ENCODE measurements around a stretch of chr2.

- RRBS, result no CpG with 5 or more reads among the region's 3 CpGs
These were observed 41.3 kb downstream of the PIKFYVE start for GRCh38 chr2:208307268-208307799.

- RRBS, result no CpG with 5 or more reads among the region's 4 CpGs
These were observed 59.8 kb upstream of the PTH2R start for GRCh38 chr2:208346810-208347273.

DNA sequence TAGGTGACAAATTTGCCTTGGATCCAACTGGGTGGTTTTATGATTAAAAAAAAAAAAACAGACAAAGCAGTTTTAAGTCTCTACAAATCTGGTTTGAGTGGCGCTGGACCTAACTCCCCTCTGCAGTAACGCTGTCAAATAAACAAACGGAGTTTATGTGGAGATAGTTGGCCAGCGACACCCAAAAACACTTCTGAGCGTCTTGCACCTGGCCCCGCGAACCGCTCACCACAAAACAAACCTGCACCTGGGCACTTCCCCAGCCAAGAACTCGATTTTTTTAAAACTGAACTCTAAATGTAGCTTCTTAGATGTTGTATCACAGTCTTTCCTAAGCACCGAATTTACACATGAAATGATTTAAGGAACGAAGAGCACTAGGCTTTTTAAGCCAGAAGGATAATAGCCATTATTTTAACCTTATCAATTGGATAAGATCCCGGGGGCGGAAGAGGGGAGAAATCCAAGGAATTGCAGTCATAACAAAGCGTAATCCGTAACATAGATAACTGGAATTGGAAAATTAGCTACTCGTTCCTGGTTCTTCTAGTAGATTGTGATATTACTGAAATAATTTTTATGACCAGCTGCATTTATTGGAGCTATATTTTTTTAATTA, 851 bp upstream of the KANSL1L start:
- RRBS, result no CpG with 5 or more reads among the region's 16 CpGs

- RRBS, result no CpG with 5 or more reads among the region's 2 CpGs
These were observed 3.9 kb downstream of the CPS1 start for GRCh38 chr2:210560342-210560696.

GRCh38 chr2:210593060-210593666, 36.8 kb downstream of the CPS1 start:
- RRBS, result no CpG with 5 or more reads among the region's 4 CpGs

DNA sequence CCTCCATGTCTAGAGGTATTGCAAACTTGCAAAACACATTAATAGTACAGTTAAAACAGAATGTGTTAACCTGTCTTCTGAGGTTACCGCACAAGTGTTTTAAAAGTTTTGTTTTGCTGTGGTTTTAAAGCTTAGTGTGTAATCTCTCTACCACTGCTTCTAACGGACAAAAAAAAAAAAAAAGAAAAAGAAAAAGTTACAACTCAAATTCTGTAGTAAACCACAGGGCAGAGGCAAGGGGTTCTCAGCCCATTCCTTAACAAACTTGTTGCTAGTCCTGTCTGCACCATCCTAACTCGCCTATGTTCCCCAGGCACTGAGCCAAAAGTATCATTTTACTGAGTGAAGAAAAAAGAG, 47.3 kb downstream of the IKZF2 start:
- RRBS, result no CpG with 5 or more reads among the region's 3 CpGs

DNA sequence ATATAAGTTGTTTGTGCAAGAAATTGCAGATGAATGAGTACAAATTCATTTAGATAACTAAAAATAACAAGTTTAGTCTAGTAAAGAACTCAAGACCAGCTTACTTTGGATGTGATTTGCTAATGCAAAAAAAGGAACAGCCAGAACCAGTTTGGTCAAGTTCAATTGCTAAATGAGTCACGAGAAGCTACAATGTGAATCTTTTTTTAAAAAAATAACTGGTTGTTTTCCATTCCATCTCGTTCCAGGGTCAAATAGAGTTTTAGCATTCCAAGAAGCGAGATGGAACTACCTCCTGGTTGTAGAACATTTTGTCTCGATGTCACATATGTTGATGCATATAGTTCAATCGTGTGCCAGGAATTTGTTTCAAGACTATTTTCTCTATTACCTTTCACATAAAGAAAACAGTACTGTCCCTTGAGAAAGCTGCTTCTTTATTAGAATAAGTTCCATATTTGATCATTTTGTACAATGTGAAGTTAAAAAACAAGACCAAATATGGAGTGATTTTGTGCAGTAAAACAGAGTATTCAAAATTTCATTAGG, 65.1 kb upstream of the IKZF2 start:
- RRBS, result no CpG with 5 or more reads among the region's 5 CpGs

GRCh38 chr2:215367851-215368132, 55.9 kb downstream of the ATIC start:
- RRBS, result no CpG with 5 or more reads among the region's 7 CpGs

- RRBS, result no CpG with 5 or more reads among the region's 4 CpGs
These were observed 245.2 kb upstream of the FN1 start for GRCh38 chr2:215681020-215681607.

DNA sequence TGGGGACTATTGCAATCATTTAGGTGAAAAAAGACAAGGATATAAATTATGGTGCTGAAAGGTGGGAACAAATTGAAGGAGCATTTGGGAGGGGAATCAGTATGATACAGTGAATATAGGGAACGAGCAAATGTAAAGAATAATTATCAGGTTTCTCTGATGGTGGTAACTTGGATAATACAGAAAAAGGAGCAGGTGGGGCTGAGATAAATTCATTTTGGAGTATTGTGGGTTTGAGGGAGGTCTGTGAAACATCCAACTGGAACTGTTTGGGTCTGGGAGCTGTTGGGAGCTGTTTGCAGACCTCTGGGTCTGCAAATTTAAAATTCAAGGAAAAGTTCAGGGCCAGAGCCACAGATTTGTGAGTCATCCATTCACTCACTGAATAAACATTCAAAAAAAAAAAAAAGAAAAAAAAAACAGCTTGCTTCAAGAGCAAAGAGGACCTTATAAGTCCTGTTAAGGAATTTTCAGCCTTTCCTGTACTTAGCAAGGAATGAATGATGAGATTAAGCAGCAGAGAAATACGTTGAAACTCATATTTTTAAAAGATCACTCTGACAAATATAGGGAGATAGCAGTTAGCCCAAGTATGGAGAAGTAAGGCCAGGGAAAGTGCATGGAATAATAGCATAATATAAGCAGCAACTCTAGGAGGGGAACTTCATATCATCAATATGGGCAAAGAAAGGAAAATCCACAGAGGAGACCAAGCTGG, 257.6 kb upstream of the FN1 start:
- RRBS, result no CpG with 5 or more reads among the region's 2 CpGs

GRCh38 chr2:215749436-215750168, 263.7 kb downstream of the MREG start:
- RRBS, result no CpG with 5 or more reads among the region's 13 CpGs

DNA sequence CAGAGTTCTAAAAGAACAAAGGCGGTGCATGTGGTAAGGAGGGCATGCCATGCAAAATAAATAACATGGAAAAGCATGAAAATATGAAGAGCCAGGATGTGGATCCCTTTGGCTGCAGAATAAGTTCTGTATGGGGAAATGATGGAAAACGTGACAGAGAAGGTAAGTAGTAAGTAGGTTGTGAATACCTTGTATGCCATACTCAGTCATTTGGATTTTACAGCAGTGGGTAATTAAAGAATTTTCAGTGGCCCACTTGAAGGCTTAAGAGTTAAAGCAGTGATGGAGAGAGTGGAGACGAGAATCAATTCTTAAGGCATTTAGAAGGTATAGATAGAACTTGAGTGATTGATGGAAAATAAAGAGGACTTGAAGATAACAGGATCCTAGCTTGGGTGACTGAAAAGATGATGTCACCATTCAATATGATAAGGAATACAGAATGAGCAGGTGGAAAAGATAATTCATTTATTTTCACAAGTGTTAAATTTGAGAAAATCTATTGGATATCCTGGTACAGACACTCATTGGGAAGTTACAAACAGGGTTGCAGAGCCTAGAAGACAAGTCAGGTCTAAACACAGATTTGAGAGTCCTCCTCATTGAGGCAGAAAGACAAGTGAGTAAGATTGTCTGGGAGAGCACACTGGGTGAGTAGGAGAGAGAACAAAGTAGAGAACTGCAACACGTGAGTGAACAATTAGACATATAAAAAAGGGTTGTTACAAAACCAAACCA, 35.2 kb downstream of the XRCC5 start:
- RRBS, result no CpG with 5 or more reads among the region's 4 CpGs

DNA sequence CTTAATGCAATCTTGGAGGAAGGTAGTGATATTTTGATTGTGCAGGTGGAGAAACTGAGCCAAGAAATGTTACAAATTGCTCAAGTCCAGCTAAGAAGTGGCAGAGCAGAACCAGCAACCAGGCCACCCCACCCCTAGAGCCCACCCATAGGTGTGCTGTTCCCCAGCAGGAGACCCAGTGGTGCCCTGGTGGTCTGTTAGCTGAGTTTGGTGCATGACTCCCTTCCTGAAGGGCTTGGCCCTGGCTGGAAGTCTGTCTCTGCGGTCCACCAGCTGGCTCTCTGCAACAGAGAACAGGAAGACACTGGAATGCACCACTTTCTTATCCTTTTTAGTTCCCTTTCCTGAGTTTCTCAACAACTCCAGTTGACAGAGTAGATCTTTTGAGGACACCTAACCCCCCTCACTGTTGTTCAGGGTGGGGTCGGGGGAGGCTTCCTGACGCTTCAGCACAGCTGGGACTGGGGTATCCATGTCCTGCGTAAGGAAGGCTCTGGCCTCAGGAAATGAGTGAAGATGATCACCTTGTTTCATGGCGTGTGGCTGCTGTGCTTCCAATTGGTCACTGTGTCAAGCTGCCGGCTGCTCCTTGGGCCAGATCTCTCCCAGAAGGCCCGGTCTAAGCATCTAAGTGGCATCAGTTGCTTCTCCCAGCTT, 11.9 kb upstream of the RPL37A start:
- RRBS, result 100% methylated on average over 1 of the region's 7 CpGs

- RRBS, result no CpG with 5 or more reads among the region's 10 CpGs
These were observed 5.0 kb downstream of the RPL37A start for GRCh38 chr2:216503396-216504387.

DNA sequence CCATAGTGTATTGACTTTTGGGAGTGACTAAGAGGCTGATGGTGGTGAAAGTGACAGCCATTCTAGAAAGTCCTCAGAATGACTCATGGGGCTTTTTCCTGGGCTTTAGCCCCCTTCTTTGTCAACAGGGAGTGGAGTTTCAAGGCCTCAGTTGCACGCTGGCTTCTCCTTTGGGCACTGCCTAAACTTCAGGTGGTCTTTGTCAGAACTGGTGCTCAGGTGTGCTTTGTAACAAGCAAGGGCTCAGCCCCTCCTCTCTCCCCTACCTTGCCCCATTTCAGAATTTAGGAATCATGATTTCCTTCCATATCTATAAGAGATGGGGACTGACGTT, 61.3 kb upstream of the IGFBP2 start:
- RRBS, result no CpG with 5 or more reads among the region's 2 CpGs

DNA sequence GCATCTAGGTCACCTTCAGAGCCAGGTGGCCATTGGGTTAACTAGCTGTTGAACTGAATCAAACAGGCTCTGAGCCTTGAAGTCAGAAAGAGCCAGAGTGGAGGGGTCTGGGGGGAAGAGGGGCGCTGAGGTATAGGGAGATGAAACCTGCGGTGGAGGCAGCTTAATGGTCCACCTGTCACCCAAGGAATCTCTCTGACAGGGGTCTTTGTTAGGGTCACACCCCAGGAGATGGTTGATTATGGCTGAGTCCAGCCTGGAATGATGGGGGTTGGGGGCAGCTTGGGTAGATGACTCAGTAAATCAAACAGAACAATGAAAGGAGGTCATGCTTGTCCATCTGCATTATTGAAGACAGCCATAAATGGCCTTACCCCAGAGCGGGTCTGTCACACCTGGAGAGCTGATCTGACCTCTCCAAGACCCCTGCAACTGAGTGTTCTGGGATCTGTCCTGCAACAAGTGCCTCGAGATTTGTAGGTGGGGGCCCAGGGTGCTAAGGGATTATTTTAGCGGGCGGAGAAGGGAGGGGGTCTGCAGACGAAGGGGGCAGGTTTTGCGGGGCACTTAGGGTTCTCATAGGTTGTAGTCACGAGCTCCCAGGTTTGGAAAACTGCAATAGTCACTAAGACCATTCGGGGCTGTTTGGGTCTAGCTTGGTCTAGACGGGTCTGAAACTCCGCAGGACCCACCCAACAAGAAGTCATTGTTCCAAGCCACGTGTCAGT, 828 bp upstream of the IGFBP2 start:
- RRBS, result no CpG with 5 or more reads among the region's 13 CpGs

- RRBS, result no CpG with 5 or more reads among the region's 9 CpGs
These were observed 1.0 kb downstream of the IGFBP2 start for GRCh38 chr2:216634274-216634572.

GRCh38 chr2:216659305-216659878, 26.2 kb downstream of the IGFBP2 start:
- RRBS, result no CpG with 5 or more reads among the region's 10 CpGs

GRCh38 chr2:216690243-216691260, 4.8 kb downstream of the IGFBP5 start:
- RRBS, result no CpG with 5 or more reads among the region's 19 CpGs